Mesenchymal stem cell of adipose (primary cell): ENCODE data around the gene RCN1.

DNA sequence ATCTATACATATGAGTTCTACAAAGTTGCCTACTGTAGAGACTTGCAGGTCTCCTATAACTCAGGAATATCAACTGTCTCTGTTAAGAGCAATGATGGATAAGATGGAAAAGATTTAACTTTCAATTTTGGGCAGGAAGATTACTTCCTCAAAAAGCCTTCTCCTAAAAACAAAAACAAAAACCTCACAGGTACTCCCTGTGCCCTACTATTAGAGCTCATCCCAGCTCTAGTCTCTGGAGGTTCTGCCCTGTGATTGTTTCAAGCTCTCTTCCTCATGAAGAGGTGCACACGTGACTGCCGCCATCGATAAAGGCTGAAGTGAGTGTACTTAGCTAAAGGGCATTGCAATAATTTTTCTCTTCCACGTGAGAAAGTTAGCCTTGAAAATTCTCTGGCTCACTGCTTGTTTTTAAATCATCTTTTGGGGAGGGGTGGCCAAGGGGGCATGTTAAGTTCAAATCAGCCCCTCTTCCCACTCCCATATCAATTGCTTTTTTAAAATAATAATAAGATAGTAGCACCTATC, 36.6 kb downstream of the MPPED2 start:
- CAGE, long polyA plus RNA: no peak

GRCh38 chr11:31495004-31495504, 14.4 kb downstream of the IMMP1L start:
- CAGE, long polyA plus RNA: no peak

GRCh38 chr11:31686732-31687234, 124.3 kb downstream of the PAX6 start:
- CAGE, long polyA plus RNA: no peak

- CAGE, long polyA plus RNA: no peak
These were observed 92.2 kb upstream of the PAX6 start for GRCh38 chr11:31903041-31903938.

DNA sequence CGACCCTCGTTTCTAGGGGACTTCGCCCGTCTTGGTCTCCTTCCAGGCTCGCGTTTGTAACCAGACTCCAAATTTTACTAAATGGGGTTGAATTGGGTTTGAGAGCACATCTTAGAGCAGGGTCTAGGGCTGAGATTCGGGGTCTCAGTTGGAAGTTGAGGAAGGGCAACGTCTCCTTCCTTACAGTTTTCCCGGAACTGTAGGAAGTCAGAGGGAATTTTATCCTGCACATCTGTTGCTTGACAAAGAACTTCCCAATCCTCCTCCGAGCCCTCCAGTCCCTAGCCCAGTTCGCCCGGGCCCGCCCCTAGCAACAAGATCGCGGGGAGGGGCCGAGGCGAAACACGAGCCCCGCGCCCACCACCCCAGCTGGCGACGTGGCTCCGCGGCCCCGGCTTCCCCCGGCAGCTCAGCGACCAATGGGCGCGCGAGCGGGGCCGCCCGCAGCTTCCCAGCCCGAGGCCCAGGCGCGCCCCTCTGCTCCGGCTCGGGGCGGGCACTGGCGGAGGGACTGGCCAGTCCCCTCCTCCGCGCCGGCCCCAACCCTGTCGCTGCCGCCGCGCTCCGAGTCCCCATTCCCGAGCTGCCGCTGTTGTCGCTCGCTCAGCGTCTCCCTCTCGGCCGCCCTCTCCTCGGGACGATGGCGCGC, at the start of gene RCN1:
TSS of gene RCN1 (plus strand) at position 518 of the 649 bp plus-strand sequence.
- CAGE, long polyA plus RNA: no peak

DNA sequence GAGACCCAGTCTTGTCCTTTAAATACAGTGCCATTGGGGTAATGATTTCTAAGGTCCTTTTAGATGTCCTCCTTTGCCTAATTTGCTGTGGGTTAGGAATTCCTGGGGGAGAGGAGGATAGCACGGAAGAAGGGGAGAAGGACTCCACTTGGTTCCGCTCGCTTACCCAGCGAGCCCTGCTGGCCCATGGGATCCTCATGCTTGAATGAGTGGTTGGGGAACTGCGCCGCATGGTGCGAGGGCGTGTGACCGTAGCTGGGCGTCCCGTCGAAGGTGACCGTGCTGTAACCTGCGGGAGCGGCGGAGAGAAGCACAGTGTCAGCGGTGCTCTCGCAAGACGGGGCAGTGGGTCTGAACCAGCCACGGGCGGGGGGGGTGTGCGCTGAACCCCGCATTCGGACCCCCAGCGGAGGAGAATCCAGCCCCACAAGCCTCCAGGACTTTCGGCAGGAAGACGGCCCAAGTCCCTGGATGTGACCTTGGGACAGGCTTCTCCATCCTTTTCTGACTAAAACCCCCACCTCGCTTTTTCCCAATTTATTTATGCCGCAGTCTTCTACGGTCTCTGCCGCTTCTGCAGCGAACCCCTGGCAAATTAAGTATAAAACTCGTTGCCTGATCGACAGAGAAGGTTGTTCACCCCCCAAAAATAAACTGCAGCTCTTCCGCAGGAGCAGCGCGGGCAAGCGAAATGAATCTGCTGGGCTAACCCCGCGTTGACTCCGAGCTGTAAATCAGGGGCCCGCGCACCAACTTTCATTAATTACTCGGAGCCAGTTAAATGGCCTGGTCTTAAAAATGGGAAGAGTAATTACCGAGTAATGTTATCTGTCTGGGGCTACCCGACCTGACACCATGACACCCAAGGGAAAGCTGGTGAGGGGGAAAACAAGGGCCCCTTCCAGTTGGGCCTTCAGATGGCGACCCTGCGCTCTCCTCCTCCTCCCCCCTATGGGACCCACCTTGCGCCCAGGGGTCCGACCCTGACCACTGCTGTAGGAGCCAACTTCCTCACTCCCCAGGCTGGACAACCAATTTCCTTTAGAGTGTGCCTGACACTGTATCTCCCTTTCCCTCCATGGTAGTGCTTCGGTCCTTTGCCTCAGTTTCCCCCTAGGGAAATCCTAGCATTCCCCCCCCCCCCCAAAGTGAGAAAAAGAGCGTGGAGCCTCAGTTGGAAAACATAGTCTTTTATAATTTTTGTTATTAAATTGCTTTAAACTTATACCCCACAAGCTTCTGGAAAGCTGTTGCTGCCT, 6.6 kb downstream of the WT1 start:
- CAGE, long polyA plus RNA: no peak

GRCh38 chr11:32429590-32429764, 5.9 kb downstream of the WT1 start:
- CAGE, long polyA plus RNA: no peak

GRCh38 chr11:32436366-32436981, 1.1 kb upstream of the WT1 start:
- CAGE, long polyA plus RNA: no peak

DNA sequence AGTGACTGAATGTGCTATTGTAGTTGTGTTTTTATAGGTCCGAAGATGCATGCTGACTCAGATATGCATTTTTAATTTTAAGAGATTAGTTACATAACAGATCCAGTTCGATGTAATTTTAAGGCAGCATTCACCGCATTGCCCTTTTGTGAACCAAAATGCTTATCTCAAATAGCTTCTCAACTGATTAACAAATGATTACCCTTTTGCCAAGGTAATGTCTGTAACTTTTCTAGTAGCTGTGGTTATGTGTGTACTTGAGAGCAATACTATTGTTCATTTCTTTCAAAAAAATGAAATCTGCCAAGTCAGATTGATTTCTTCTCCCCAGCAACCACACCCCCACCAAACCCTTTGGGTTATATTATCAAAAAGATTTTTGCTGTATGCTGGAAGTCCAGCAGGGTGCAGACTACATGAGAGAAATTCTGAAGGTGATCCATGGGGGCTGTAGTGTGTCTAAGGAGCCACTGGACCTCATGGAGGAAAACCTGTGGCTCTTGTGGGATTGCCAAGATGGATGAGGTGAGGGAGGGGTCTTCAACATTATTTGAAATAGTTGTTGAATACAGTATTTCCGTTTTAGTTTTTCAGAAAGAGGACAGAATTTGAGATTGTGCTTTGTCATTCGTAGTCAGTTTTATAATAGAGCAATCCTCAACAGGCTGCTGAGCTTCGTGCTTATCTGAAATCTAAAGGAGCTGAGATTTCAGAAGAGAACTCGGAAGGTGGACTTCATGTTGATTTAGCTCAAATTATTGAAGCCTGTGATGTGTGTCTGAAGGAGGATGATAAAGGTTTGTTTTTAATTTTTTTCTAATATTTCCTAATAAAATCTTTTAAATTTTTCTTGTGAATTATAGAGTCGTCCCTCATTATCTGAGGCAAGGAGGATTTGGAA, 3.0 kb downstream of the EIF3M start:
- CAGE, long polyA plus RNA: no peak

DNA sequence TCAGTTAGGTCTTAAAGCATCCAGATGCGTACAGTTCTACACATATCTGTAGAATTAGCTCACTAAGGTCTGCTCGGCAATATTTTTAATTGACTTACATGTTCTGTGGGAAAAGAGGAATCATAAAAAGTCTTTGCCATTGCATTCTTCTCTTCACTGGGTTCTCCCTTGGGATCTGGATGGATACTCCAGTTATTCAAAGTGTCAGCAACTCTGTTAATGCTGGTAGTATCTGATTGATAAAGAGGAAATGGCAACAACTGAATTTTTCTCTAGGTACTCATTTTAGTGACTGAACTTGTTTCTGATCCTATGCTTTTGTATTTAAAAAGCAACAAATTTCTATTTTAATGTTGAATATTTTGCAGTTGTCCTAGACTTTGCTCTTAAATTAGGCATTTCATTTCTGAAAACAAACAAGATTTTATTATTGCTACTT, 27.4 kb downstream of the EIF3M start:
- CAGE, long polyA plus RNA: no peak

- CAGE, long polyA plus RNA: no peak
These were observed 1.8 kb downstream of the CSTF3 start for GRCh38 chr11:33159484-33159873.

DNA sequence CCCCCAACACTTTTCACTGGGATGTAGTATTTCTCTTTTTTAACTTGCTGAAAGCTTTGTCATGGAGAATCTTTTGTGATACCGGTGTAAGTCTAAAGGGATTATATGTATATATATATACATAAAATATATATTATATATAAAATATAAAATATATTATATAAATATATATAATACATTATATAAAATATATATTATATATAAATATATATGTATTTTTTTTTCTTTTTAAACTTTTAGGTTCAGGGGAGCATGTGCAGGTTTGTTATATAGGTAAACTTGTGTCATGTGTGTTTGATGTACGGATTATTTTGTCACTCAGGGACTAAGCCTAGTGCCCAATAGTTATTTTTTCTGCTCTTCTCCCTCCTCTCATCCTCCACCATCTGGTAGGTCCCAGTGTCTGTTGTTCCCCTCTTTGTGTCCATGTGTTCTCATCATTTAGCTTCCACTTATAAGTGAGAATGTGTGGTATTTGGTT, 3.9 kb downstream of the HIPK3 start:
- CAGE, long polyA plus RNA: no peak

GRCh38 chr11:33301291-33302031, 44.3 kb downstream of the HIPK3 start:
- CAGE, long polyA plus RNA: no peak

DNA sequence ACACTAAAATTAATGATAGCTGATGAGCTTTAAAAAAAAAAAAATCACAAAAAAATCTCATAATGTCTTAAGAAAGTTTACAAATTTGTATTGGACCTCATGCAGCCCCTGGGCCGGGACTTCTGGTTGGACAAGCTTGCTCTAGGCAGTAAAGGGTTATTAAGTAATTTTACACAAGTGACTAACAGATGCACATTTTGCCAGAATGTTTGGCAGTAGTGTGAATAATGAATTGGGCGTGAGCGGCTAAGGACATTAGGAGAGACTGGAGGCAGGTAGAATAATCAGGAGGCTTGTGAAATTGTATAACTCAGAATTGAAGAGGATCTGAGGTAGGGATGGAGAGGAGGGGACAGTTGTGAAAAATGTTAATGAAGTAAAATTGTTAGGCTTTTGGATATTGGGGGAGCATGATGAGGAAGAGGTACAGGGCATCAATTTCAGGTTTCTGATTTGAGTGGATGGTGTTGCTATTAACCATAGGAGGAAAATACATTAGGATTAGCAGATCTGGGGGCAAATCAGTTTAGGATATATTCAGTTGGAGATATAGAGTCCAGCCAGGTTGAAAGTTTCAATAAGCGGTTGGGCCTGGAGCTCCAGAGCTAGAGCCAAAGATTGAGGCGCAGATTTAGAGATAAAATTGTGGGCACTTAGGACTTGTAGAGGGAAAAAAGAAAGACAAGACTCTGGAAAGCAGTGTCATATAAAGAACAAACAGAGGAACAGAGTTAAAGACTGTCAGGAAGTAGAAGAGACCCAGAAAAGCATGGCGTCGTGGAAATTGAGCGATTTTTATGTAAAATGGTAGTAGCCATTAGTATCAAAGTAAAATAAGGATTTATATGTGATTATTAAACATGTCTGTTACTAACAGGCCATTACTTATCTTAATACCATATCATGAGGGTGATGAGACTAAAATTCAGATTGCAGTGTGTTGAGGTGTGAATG, 41.0 kb upstream of the KIAA1549L start:
- CAGE, long polyA plus RNA: no peak

GRCh38 chr11:33665373-33665847, 35.2 kb downstream of the C11orf91 start:
- CAGE, long polyA plus RNA: no peak

- CAGE, long polyA plus RNA: no peak
These were observed 943 bp downstream of the FBXO3 start for GRCh38 chr11:33773445-33773708.

DNA sequence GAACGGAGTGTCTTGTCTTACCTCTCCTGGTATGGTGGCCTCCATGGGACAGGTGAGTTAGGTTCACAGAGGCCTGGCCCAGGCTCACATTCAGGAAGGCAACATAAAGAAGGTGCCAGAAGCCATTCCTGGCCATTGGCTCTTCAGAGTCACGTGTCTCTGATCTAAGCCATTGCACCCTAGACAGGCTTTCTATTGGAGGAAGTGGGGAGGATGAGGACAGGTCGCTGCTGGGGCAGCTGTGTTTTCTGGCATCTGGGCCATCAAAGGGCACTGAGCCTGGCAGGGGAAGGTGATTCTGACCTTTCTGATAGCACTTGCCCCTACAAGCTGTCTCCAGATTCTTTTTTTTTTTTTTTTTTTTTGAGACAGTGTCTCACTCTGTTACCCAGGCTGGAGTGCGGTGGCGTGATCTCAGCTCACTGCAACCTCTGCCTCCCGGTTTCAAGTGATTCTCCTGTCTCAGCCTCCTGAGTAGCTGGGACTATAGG, 14.7 kb downstream of the LMO2 start:
- CAGE, long polyA plus RNA: no peak

GRCh38 chr11:34028081-34028927, 23.2 kb upstream of the CAPRIN1 start:
- CAGE, long polyA plus RNA: no peak

GRCh38 chr11:34313098-34313370, 44.8 kb downstream of the ABTB2 start:
- CAGE, long polyA plus RNA: no peak

GRCh38 chr11:34329221-34329786, 28.5 kb downstream of the ABTB2 start:
- CAGE, long polyA plus RNA: no peak